ENCODE data around the genes SDK2 and DNAI2.

DNA sequence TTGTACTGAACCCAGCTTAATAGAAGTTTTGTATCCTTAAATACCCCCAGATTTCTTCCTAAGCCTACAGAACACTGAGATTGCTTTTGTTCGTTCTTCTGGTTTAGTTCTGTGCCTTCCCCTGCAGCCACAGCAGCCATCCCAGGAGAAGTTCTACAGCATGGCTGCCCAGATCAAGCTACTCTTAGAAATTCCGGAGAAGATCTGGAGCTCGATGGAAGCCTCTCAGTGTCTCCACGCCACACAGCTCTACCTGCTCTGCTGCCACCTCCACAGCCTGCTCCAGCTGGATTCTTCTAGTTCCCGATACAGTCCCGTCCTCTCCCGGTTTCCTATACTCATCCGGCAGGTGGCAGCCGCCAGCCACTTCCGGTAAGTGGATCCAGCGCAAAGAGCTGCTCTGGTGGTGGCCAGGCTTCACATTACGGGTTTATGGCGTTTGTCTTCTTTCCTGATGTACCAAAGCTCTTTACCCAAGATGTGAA lies 3.6 kb downstream of the COG1 start:
- PRO-cap: no peak
- RRBS: no CpG with 5 or more reads among the region's 13 CpGs

GRCh38 chr17:73267655-73268386 lies 6.1 kb upstream of the CPSF4L start:
- PRO-cap: no peak
- RRBS: no CpG with 5 or more reads among the region's 9 CpGs

- PRO-cap: no peak
- RRBS: no CpG with 5 or more reads among the region's 9 CpGs
Observed at GRCh38 chr17:73278932-73279438, 17.3 kb upstream of the CPSF4L start.

DNA sequence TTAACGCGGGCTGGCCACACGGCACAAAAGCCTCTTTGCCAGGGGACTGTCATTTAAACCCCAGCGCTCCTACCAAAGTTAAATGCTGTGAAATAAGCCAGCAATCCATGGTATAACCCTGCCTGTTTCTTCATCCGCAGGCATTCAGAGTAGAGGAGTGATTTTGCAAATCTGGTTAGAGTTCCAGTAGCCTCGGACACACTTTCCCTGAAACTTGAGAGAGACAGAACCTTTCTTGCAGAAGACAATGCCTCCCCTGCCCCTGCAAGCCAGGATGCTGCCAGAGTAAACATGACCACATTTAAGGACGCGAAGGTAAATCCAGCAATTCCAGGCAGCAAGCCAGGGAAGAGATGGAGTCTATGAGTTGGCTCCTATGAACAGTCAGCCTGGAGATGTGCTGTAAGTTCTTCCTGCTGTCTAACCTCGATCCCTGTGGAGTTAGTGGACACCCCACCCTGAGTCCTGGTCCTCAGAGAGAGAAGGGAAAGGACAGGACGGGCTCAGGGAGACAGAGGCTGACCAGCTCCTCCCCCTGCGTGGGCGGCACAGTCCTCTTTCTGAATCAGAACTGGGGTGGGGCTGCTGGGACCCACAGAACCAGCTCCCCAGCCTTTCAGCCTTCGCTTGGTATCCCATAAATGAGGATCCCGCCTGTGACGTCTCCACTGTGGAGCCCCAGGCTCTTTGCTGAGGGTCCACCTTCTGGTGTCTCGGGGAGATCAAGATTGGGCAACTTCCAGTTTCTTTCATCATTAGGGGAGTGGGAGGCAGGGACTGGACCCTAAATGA lies 25.0 kb downstream of the CDC42EP4 start:
- PRO-cap: no peak
- RRBS: no CpG with 5 or more reads among the region's 16 CpGs

DNA sequence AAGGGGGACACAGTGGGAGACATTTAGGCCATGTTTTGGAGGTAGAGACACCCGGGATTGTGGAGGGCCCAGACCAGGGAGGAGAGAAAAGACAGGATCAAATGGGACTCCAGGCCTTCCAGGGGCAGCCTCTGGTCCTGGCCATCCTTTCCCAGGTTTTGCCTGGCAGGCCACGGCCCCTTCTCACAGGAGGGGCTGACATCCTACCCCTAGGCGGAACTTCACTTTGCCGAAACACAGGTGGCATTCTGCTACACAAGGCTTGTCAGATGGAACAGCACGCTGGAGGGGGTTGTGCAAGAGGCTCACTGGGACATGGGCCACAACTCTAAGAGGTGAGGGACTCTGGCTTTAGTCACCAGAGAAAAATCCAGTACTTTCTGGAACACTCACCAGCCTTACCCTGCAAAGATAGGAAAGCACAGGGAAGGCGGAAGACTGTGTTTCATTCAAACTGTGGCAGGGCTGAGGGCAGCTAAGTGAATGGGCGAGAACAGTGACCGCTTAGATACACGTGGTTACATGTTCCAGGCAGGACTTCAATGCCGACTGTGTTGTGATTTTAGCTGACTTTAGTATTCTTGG lies 18.4 kb downstream of the CDC42EP4 start:
- PRO-cap: no peak
- RRBS: no CpG with 5 or more reads among the region's 10 CpGs

- PRO-cap: no peak
- RRBS: no CpG with 5 or more reads among the region's 2 CpGs
Observed at GRCh38 chr17:73300309-73300686, 11.5 kb downstream of the CDC42EP4 start.

GRCh38 chr17:73323878-73324347 lies 12.1 kb upstream of the CDC42EP4 start:
- PRO-cap: no peak
- RRBS: no CpG with 5 or more reads among the region's 8 CpGs

- PRO-cap: no peak
- RRBS: no CpG with 5 or more reads among the region's 9 CpGs
Observed at GRCh38 chr17:73336804-73337426, 25.1 kb upstream of the CDC42EP4 start.

DNA sequence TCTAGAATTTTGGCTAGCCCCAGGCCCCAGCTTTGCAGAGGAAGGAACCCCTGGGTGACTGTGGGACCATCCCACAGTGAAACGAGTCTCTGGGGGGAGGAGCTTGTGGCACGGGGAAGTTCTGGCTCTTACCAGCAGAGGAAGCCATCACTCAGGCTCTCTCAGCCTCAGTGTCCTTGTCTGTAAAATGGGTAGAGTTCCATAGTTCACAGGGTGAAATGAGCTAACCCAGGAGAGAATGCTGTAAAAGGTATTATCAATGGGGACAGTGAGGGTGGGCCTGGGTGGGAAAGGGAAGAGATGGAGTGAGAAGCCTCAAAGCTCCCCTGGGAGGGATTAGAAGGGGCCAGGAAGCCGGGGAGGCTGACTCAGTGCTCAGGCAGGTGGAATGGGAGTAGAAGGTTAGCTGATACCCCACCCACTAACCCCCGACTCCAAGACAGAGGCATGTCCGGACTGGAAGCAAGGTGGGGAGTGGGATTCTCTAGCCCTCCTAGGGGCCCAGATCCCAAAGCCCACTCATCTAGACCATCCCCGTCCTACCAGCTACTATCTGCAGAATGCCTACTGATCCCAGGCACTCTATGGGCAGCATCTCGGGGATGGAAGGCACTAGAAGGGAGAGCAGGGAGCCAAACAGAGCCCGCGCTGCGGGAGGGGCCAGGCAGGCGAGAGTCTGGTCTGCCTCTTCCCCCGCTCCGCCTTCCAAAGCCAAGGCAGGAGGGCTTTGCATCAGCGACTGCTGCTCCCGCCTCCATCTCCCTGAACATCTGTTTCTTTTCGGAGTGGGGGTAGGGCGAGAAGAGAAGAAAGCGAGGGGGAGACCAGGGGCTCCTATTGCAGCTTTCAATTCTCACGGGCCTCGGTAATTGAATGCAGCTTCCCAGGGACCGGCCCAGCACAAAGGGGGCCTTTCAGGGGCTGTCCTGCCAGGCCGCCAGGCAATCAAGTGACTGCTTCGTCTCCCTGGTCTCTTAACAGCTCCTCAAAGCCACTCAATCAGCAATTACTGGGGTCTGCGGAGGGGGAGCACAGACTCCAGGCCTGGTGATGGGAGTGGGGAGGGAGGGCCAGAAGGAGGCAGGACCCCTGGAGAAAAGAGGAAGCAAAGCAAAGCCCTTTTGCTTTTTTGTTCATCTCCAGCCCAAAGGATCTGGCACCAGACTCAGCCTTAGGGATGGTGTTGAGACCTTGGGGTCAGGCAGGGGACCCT lies 31.2 kb upstream of the CDC42EP4 start:
- PRO-cap: no peak
- RRBS: 7% methylated on average over 3 of the region's 24 CpGs

GRCh38 chr17:73361205-73361703 lies 49.5 kb upstream of the CDC42EP4 start:
- PRO-cap: no peak
- RRBS: 81% methylated on average over 8 of the region's 20 CpGs

- PRO-cap: no peak
- RRBS: no CpG with 5 or more reads among the region's 9 CpGs
Observed at GRCh38 chr17:73363819-73364334, 52.1 kb upstream of the CDC42EP4 start.

DNA sequence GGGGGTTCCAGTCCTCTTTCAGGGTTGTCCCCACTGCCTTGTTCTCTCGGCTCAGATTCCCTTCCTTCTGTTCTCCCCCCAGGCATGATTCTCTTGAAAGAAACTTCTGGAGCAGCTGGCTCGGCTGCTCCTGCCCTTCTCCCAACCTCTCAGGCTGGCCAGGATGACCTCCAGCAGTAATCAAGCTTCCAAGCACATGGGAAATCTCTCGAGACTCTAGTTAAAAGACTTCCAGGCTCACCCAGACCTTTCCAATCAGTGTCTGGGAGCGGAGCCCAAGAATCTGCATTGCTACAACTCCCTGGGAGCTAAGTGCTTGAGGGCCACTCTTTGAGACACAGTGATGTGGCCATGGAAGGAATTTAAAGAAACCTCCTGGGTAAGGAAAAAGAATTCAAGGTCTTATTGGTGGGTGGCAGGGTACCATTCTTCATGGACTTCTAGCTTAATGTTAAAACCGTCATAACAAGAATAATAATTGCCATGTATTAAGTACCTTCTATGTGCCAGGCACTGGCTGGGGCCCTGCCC lies 3.4 kb downstream of the SDK2 start:
- PRO-cap: no peak
- RRBS: no CpG with 5 or more reads among the region's 5 CpGs

- PRO-cap: no peak
- RRBS: 17% methylated on average over 29 of the region's 116 CpGs
Observed at GRCh38 chr17:73644157-73645097, at the start of gene SDK2. SDK2 (minus strand) TSS chr17:73644445.

GRCh38 chr17:73747517-73748079 lies 103.4 kb upstream of the SDK2 start:
- PRO-cap: no peak
- RRBS: no CpG with 5 or more reads among the region's 12 CpGs

DNA sequence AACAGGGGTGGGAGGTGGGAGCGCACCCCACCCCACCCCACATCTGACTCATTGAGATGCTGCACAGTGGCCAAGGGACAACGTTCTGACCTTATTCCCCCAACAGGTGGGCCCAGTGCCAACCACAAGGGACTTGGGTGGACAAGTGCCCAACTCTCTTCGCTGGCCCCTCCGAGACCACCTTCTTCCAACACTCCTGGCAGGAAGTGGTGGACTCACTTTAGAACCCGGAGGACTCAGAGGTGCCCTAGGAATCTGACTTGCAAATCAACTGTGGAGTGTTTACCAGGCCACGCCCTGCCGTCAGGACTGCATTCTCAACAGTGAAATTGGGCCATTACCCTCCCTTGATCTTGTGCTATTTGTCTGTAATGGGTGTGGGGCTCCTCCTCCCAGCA lies 212.3 kb upstream of the RPL38 start:
- PRO-cap: no peak
- RRBS: no CpG with 5 or more reads among the region's 7 CpGs

DNA sequence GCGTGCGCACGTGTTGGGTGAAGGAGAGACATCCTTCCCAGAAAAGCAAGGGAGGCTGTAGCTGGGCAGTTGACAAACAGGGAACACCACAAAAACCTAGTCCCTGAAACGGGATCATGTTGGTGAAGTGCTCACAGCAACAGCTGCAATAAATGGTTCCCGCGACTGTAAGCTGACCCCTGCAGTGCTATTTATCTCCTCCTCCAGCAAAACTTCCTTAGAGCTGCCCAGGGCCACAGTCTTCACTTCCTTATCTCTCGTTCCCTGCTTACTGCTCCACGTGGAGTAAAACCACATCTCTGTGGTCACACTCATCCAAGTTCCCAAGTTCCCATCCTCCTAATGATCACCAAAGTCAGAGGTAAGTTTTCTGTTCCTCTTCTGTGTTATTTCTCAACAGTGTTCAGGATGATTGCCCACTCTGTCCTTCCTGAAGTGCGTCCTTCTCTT lies 40.0 kb upstream of the RPL38 start:
- PRO-cap: no peak
- RRBS: no CpG with 5 or more reads among the region's 9 CpGs

DNA sequence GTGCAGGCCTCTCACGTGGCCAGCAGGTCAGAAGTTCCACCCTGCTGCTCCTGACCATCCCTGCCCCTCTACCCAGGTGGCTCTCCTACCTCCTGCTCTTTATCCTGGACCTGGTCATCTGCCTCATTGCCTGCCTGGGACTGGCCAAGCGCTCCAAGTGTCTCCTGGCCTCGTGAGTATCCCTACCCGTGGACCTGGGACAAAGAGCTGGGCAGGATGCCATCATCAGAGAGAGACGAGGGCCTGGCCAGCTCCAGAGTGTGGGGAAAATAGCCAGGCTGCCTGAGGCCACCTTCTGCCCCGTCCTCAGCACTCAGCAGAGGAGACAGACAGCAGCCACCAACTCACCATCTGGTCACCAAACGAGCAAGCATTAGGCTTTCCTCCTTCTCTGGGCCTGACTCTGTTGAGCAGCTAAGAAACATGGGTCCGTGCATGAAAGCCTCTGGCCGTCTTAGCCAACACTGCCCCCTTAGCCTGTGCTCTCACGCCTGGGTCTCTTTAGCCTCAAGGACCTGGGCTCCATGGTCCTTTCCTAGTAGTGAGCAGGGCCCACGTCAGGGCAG lies 30.0 kb downstream of the TTYH2 start:
- PRO-cap: no peak
- RRBS: no CpG with 5 or more reads among the region's 11 CpGs

DNA sequence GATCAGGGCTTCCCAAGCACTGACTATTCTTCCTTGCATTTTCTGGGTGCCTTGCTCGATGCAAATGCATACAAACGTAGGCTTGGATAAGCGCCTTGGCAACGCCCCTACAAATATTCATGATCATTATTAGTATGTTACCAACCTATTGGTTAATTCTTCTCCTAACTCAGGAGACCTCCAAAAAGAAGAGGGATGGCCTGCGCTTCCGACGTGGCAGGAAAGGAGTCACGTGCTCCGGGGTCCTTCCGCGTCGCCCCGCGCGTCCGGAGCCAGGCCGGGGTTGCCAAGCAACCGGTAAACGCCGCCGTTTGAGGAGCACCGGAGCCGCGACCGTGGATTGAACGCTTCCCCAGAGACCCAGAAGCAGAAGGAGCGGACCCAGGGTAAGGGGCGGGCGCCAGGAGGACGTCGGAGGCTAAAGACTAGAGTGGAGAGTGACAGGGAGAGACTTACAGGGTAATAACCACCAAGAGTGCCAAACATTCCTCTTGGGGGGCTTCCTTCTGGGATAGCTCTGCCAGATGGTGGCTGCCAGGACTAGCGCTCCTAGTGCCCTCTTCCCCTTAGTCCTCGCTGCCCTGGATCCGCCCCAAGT lies at the start of gene DNAI2:
DNAI2 (plus strand) TSS at position 275 of the 598 bp plus-strand sequence.
- PRO-cap: no peak
- RRBS: no CpG with 5 or more reads among the region's 34 CpGs

DNA sequence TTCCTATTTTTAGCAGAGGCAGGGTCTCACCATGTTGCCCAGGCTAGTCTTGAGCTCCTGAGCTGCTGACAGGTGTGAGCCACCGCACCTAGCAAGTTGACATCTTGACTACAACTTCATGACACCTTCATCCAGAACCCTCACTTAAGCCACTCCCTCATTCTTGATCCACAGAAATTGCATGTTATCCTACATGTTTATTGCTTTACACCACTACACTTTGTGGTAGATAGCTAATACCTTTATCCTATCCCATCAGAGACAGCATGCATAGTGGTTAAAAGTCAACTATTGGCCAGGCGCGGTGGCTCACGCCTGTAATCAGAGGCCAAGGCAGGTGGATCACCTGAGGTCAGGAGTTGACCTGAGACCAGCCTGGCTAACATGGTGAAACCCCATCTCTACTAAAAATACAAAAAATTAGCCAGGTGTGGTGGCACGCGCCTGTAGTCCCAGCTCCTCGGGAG lies 15.9 kb upstream of the GPRC5C start:
- PRO-cap: no peak
- RRBS: no CpG with 5 or more reads among the region's 7 CpGs

DNA sequence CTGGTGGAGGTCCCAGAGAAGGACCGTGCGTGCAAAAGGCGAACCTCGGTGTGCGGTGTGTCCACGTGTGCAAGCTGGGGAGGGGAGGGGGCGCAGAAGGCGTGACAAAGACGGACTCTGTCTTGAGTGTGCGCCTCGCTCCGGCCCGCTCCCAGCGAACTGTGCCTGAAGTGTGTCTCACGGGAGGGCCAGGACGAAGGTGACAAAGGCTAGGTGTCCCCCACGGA lies 309 bp upstream of the GPRC5C start:
- PRO-cap: bidirectional peak, plus-strand start at position 107 of the sequence, minus-strand start at position 52 of the sequence
- RRBS: no CpG with 5 or more reads among the region's 17 CpGs